Colic lymph node (tissue), 1 donor: ENCODE measurements around the gene LVRN.

DNA sequence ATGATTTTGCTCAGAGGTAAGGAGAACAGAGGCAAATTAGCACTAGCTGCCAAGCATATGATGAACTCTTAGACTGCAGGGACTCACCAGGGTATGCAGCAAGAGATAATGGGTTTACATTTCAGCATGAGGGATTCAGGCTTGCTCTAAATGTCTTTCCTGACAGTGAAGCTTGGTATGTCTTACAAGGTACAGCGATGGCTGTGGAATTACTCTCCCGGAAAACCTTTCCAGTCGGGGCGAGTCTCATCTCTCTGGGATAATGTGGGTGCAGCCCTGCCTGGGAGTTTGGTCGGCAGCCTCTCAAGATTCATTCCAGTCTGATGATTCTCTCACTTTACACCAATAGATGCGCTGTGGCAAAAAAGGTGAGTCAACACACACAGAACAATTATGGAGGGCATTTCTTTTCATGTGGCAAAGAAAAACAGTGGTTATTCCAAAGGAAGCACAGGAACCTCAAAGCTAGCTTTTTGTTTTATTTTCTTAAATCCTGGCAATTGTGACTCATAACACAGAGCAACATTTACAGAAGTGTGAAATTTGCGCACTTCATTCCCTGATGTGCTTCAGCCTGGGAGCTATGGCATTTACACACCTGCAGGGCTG, 190.3 kb downstream of the DCP2 start:
- PRO-cap = no peak

GRCh38 chr5:113218196-113218507, 216.6 kb downstream of the TSSK1B start:
- PRO-cap = no peak

- PRO-cap = no peak
These were observed 62.1 kb downstream of the YTHDC2 start for GRCh38 chr5:113575113-113576378.

DNA sequence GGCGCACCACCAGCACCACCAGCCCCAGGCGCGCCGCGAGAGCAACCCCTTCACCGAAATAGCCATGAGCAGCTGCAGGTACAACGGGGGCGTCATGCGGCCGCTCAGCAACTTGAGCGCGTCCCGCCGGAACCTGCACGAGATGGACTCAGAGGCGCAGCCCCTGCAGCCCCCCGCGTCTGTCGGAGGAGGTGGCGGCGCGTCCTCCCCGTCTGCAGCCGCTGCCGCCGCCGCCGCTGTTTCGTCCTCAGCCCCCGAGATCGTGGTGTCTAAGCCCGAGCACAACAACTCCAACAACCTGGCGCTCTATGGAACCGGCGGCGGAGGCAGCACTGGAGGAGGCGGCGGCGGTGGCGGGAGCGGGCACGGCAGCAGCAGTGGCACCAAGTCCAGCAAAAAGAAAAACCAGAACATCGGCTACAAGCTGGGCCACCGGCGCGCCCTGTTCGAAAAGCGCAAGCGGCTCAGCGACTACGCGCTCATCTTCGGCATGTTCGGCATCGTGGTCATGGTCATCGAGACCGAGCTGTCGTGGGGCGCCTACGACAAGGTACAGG, 920 bp downstream of the KCNN2 start:
- PRO-cap = no peak

GRCh38 chr5:114993297-114993554, 176.5 kb downstream of the TRIM36 start:
- PRO-cap = no peak

DNA sequence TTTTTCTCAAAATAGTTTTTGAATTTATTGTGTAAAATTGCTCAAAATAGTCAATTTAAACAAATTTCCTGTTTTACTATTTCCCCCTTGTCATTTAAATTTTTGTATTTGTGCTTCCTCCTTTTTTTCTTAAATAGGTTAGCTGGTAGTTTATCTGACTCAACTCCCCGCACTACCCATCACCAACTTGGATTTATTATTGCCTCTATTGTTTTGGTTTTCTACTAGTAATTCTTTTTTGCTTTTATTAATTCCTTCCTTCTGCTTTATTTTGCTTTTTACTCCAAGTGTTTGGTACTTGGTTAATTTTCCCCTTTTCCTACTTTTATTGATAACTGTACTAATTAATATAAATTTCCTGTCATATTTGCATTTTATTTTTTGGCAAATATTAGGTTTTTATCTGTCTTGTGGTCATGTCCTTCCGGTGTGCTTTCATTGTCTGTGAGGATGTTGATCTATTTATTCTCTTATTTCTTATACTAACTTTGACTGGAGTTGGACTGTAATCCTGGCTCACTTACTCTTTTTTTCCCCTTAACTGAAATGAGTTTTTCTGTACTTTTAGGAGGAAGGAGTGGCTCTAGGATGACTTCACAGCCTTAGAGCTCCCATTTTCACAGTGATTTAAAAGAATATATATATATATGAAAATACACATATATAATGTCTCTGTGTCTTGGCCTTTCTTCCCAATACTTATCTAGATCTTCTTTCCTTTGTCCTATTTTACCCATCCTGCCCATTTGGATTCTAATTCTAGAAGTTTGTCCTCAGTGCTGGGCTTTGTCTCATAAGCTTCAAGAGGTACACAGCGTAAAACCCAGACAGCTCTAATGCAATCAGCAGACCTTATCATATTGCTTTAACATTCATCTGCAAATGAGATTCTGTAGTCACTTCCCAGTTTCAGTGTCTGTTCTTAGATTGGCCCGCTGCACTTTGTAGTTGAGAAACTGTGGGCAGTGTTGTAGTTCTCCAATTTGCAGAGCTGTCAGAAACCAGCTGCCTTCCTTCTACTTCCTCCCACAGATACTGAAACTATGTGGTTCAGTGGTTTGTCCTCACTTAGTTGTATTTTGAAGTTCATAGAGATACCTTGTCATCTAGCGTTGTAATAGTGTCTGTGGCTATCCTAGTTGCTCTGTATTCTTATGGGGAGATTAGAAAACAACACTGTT, 39.2 kb upstream of the TRIM36 start:
- PRO-cap = unidirectional peak, minus-strand start at position 838 of the sequence

GRCh38 chr5:115455899-115456352, 88.6 kb downstream of the FEM1C start:
- PRO-cap = no peak

DNA sequence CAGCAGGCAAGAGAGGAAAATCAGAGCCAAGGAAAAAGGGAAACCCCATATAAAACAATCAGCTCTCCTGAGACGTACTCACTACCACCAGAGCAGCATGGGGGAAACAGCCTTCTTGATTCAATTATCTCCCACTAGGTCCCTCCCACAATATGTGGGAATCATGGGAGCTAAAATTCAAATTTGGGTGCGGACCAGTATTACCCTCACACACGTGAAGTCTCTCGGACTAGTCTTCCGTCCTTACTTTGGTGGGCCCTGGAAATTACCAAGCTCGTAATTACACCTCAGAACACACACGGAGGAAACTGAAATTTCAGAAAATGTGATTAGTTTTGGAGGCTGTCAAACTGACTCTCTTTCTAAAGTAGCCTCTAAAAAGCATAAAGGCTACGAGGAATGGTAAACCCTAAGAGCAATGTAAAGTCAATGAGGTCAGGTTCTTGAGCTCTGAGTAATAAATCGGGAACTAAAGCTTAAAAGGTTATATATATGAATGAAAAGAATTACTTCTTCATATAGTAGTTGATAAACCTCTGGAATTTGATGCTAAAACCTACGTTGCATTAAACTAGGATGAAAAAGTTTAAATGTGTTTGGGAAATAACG, 806 bp upstream of the FEM1C start:
- PRO-cap = no peak

DNA sequence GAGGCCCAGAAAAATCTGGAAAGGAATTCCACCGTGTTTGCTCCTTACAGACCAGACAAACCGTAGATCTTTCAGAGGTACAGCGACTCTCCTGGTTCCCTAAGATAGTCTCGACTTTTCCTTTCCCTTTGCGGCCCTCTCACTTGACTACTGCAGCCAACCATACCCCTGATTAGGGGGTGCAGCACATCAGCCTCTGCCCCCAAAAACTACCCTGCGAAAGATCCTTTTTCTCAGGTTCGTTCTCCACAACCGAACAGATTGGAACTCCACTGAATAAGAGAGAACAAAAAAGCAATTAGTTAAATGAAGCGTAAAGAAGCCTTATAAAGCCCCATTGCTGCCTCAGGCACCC, 329 bp upstream of the TICAM2 start:
- PRO-cap = no peak

DNA sequence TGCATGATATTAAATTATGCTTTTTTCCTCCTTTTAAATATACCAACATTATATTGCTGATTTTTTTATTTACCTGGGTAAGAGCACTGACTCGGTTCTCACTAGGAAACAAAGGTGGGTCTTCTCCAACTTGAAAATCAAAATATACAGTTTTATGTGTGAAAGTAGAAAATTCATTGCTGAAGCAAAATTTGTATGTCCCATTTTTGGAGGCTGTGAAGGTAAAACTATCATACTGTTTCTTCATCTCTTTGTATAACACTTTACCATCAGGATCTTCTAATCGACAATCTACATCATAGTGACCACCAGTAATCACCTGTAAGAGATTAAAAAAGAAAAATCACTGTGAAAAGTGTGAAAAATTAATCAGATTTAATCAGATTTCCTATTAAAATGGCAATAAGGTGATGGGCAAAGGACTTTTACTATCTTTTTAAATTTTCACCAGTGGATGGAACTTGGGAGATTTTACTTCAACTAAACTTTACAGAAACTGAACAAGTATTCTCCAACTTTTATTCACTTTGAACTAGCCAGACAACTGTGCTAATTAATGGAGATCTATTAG, 5.4 kb downstream of the TMED7 start:
- PRO-cap = no peak

DNA sequence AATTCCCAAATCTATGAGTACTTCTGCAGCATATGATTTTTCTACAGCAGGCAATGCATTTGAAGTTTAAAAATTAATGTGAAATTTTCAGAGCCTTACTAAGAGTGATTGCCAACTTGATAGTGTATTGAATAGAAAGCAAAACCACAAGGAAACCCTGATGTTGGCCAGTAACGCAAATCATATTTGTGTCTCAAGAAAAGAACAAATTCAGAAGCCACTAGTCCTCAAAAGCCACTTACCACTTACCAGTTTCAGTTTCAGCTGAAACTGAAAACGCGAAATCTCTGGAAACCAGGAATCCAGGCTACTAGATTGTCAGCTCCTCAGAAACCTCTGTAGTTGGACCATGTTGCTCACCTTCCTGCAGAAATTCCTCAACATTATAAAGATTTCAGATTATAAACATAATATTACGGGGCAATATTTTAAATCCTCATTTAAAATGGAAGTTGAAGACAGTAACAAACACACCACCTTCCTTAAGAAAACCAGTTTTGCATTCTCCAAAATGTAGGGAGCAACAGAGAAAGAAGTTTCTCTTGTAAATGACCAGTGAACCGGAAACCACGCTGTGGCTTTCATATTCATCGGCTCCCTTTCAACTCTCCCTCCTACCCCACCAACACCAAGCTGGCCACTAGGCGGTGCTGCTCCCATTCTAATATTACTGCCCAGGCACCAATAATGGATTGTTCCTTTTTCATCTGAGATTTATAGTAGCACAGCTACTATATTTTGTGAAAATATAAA, 8.6 kb upstream of the TMED7 start:
- PRO-cap = no peak

DNA sequence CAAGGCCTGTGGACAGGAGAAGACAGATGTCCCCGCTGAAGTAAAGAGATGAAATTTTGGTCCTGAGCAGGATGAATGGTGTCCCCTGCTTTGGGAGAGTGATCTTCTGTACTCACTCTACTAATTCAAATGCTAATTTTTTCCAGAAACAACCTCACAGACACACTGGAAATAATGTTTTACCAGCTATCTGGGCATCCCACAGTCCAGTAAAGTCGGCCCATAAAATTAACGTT, 69.0 kb upstream of the TMED7 start:
- PRO-cap = no peak

- PRO-cap = no peak
These were observed 81.4 kb downstream of the CDO1 start for GRCh38 chr5:115735016-115735580.

GRCh38 chr5:115815338-115815915, 1.0 kb downstream of the CDO1 start:
- PRO-cap = no peak

- PRO-cap = no peak
These were observed 10.2 kb downstream of the ATG12 start for GRCh38 chr5:115831066-115831731.

DNA sequence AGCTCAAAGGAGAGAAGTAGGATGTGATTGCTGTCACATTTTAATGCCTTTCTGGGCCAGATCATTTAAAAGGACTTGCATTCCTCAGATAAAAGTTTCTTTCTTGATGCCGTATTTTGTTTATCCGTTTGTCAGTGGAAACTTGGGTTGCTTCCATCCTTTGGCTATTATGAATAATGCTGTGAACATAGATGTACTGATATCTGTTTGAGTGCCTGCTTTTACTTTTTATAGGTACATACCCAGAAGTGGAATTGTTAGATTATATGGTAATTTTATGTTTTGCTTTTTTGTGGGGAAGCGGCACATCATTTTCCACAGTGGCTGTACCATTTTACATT, 9.3 kb downstream of the AP3S1 start:
- PRO-cap = no peak

DNA sequence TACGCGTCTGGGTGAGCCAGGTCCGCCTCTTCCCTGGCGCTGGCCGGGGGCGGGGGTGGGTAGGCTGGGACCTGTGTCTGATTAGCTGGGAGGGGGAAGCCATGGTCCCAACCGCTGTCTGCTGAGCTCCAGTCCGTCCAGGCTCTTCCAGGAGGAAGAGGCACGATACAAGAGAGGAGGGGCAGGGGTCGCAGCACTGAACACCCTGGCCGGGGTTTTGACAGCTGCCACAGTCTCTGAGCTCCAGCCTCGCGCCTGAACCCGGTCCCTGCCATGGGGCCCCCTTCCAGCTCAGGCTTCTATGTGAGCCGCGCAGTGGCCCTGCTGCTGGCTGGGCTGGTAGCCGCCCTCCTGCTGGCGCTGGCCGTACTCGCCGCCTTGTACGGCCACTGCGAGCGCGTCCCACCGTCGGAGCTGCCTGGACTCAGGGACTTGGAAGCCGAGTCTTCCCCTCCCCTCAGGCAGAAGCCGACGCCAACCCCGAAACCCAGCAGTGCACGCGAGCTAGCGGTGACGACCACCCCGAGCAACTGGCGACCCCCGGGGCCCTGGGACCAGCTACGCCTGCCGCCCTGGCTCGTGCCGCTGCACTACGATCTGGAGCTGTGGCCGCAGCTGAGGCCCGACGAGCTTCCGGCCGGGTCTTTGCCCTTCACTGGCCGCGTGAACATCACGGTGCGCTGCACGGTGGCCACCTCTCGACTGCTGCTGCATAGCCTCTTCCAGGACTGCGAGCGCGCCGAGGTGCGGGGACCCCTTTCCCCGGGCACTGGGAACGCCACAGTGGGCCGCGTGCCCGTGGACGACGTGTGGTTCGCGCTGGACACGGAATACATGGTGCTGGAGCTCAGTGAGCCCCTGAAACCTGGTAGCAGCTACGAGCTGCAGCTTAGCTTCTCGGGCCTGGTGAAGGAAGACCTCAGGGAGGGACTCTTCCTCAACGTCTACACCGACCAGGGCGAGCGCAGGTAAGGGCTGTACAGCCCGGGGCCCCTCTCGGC, at the start of gene LVRN:
Gene LVRN (plus strand): TSS at position 131 of the 1,001 bp plus-strand sequence.
- PRO-cap = no peak

DNA sequence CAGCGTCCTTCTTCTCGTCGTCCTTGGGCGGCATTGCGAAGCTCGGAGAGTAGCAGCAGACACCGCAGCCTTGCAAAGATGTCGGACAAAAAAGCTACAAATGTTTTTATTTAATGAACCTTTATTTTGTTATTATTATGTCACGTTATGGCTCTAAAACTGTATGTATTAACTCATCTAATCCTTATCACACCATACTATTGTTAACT, 19.9 kb downstream of the ARL14EPL start:
- PRO-cap = unidirectional peak, minus-strand start at position 94 of the sequence

- PRO-cap = no peak
These were observed 59.1 kb downstream of the COMMD10 start for GRCh38 chr5:116143823-116144465.

DNA sequence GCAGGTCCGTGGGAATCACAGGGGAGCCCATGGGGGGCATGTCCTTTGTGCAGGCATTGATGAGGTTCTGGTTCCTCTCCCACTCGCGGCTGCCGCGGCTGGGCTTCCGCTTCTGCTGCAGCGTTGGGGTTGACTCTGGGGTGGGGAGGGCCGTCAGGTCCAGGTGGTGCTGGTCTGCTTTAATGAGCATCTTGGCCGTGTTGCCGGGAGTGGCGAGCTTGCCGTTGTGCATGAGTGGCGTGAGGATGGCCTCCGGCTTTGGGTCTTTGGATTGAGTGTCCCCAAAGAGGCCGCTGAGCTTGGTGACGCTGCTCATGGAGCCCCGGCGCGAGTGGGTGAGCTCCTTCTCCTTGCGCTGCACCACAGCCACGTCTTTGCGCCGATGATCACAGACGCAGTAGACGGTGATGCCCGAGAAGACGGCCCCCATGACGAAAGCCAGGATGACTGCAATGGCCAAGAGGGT, 127.3 kb downstream of the SEMA6A start:
- PRO-cap = no peak